ENCODE data around the gene NCOA1.

- PRO-cap, result no peak
Measured at GRCh38 chr2:23895660-23896040, 31.3 kb downstream of the ATAD2B start.

- PRO-cap, result no peak
Measured at GRCh38 chr2:24021050-24021423, 11.2 kb downstream of the MFSD2B start.

- PRO-cap, result unidirectional peak, minus-strand start at chr2:24077605
Measured at GRCh38 chr2:24077246-24078104, 1.3 kb upstream of the SF3B6 start.

DNA sequence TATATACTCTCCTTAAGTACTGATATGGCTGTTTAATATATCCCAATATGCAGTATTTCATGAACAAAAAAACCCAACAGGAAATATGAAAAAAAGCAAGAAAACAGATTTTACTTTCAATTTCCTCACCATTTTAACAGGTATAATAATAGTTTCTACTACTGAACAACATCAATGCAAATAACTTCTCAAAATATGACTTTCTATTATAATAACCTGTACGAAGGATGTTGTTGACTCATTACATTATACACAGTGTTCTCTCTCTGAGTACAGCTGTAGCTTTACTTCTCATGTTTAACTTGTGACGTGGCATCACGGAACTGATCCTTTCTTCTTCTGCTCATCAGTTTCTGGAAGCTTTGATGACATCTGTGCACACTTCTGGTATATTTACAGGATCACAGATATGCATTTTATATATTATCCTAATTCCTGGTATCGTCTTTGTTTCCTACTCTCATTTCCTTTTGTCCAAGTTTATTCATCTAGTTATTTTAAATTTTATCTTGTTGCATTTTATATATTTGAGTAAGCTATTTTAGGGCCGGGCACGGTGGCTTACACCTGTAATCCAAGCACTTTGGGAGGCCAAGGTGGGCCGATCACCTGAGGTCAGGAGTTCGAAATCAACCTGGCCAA lies 40.1 kb downstream of the FAM228A start:
- PRO-cap, result bidirectional peak, plus-strand start at position 349 of the sequence, minus-strand start at position 263 of the sequence

DNA sequence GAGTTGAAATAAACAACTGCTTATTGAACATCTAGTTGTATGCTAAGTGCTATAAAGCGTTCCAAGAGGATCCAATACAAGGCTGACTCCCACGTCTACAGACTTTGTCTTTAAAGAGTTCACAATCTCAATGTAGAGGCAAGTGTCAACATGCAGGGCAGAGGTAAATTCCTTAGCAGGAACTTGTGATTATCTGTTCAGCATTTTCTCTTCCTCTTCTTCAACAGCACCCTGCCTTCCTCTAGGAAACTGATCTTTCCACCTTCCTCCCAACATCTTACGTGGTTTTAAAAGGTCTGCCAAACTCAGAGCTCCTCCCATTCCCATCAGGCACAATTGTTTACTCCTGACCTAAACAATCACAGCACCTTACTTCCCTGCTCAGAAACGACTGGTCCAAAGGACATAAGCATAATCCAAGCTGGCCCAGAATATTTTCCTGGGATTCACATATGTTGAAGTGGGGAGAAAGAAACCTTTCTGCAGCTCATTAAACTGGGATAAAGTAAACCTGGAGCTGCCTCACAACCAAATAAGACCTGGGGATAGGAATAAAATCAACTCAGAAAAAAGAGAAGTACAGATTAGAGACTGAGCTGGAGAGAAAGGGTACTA lies 83.9 kb downstream of the ITSN2 start:
- PRO-cap, result no peak

GRCh38 chr2:24354456-24354848 lies 5.9 kb downstream of the ITSN2 start:
- PRO-cap, result no peak

GRCh38 chr2:24461546-24462178 lies 29.4 kb upstream of the NCOA1 start:
- PRO-cap, result no peak

- PRO-cap, result bidirectional peak, plus-strand start at chr2:24491273, minus-strand start at chr2:24491114; unidirectional peak, plus-strand start at chr2:24491525; bidirectional peak, plus-strand start at chr2:24491886, minus-strand start at chr2:24491650
Measured at GRCh38 chr2:24491066-24491804, at the start of gene NCOA1. NCOA1 (plus strand) TSS chr2:24491254.

DNA sequence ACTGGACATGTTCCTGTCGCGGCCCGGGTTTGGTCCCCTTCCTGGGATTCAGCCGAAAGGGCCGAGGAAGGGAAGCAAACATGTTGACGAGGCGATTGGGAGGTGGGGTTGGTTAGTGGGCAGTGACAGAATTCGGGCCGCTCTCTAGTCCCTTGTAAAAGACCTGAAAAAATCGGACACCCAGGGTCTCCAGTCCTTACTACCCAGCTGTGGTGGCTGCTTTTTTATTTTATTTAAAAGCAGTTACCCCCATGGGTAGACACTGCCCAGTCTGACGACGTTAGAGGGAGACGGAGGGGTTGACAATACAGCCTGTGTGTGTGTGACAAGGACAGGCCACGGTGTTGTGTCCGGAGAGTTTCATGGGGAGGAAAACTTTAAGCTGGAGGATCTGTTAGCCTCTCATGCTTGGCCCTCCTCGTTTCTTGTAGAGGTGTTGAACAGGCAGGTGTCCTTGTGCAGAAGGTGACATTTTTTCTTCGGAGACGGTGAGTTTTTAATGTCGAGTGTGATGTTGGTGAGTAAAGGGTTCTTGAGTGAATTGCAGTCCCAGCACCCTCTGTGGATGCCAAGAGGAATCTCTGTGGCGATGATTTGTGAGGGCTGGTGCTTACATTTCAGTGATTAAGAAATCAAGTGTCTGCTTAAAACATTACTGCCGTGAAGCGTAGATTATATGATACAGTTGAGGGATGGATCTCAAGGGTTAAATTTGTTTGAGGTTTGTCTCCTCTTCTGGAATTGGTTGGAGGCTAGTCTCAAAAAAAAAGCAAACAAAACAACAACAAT lies 1.3 kb downstream of the NCOA1 start:
- PRO-cap, result no peak

GRCh38 chr2:24598155-24598632 lies 107.1 kb downstream of the NCOA1 start:
- PRO-cap, result no peak

- PRO-cap, result no peak
Measured at GRCh38 chr2:24658571-24659039, 134.6 kb downstream of the PTRHD1 start.

GRCh38 chr2:24819527-24820347 lies 26.5 kb downstream of the CENPO start:
- PRO-cap, result no peak

- PRO-cap, result no peak
Measured at GRCh38 chr2:24832674-24833495, 39.7 kb downstream of the CENPO start.

DNA sequence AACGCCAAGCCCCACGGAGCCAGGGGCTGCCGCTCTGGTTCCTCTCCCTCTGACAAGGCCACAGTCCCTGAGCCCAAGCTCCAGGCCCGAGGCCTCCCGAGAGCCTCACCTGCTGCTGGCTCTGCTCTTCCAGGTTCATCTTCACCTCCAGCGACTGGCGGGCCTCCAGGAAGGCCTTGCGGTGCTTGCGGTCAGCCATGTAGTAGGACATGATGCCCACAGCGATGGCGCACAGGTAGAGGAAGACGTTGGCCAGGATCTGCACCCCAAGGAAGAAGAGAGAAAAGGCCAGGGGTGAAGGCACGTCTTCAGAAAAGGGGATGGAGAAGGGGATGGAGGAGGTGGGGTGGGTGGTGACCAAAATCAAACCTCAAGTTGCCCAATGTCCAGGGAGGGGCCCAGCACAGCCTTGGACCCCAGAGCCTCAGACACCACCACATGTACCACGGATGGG lies 47.5 kb downstream of the ADCY3 start:
- PRO-cap, result no peak

GRCh38 chr2:24907095-24907607 lies 12.9 kb downstream of the ADCY3 start:
- PRO-cap, result unidirectional peak, minus-strand start at chr2:24907276

DNA sequence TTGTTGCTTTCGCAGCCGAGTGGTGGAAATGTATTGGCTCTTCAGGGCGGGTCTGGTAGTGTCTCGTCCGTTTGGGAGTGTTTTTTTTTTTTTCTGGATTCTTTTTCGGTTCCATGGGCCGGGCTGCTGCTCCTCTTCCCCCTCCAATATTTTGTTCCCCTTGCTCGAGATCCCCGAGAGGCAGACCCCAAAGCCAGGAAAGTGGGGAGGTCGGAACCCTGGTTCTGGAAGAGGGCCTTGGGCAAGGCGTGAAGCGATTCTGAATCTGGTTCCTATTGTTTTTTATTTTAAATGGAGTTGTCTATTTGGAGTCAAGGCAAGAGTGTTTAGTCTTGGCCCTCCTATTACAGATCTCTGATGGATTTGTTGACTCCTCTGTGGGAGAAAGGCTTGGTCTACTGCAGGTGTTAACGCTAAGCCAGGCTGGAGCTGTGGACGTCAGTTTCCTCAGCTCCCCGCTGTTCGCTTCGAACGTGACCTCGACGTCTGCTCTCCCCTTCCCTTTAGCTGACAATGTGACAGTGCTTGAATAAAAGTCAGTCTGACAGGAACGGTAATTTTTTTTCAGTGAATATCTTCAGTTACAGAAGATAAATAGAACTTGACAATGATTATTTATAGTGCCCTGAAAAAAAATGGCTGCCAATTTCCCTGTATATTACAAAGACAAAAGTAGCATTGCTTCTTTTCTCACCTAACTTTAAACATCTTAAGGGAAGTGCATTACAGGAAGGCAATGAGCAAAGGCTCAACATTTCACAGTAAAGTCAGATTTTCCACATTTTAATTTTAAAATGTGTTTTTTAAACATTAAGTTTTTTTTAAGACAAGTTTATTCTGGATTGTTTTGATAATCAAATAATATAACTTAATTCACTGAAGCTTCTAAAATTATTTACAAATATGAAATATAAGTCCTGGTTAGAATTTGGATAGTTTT lies 791 bp upstream of the DNAJC27 start:
- PRO-cap, result unidirectional peak, minus-strand start at position 356 of the sequence; unidirectional peak, minus-strand start at position 464 of the sequence; unidirectional peak, minus-strand start at position 505 of the sequence

DNA sequence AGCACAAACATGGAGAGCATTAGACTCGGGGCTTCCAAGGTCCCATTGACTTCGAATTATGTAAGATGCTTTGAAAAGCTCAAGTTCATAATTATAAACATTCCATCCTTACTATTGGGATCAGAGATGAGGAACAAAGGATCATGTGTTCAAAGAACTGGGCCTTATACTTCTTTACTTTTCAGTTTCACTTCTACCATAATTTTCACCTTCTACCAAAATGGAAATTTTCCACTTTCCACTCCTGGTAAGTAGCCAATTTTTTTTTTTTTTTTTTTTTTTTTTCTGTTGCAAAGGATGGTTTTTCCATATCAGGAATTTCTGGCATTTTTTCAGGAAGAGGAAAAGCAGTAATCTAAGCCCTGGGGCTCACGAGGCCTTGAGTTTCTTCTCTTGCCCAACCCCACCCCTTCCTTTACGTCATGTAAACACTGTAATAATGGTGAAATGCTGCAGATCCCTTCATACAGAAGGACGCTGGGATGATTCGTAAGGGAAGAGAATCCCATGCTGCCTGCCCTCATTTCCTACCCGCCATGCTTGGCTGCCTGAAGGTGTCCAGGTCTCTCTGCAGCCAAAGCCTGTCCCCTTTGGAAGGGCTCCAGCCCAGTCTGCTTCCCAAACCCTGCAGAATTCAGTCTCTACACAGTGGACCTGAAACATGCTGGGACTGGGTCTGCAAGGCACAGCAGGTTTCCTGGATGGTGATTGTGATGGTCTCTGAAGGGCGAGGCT lies 56.9 kb downstream of the EFR3B start:
- PRO-cap, result unidirectional peak, plus-strand start at position 465 of the sequence

DNA sequence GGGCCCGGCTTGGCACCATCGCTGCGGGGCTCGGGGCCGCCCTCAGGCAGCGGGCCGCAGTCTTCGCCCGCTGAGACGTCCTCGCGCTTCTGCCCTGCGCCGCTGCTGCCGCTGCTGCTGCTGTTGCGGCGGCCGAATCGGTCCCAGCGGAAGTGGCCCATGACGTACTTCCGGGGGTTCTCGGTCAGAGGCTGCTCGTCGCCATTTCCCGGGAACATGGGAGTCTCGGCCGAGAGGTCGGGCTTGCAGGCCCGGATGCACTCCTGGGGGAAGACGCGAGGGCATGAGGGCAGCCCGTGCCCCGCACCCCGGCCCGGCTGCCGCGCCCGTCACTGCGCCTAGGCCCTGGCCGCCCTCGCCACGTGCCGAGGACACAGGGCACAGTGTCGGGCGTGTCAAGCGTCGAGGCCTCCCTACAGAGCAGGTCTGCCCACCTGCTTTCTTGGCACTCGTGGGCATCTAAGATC lies 6.9 kb downstream of the POMC start:
- PRO-cap, result unidirectional peak, minus-strand start at position 107 of the sequence; unidirectional peak, minus-strand start at position 154 of the sequence

DNA sequence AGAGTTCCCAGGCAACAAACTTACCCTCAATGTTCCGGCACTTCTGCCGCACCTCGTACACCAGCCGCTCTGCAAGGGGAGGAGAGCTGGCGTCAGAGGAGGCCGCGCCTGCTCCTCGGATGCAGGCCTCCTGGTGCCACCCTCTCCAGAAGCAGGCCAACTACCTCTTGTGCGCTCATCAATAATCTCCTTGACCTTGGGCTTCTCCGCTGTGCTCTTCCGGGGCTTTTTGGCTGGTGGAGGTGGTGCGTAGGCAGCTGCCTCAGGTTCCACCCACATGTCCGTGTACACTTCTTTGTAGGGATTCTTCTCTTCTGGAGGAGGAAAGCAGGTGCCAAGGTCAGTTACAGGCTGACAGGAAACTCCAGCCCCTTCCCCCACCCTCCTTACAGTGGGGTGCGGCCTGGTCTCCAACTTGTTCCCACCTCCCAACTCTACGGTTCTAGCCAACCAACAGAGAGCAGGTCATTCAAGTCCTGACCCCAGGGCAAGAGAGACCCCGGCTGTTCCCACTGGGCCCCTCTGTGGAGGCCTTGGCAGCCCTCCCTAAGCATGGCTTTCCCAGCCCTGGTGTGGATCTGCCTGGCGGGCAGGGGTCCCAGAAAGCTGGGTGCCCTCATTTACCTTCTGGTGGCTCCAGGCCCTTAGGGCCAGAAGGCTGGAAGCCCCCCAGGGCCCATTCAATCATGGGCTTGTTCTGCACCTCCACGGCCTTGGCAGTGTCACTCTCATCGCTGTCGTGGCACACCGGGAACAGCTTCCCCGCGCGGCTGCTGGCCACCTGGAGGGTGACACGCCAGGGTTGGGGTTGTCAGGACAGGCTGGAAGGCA lies 77.8 kb upstream of the POMC start:
- PRO-cap, result no peak

GRCh38 chr2:25247086-25247341 lies 78.6 kb upstream of the POMC start:
- PRO-cap, result no peak

Data from bronchial lymph node (tissue), 1 donor.